RPMI7951 (cell line): ENCODE measurements around a stretch of chr3.

- RAMPAGE, long total RNA = no peak
Measured at GRCh38 chr3:9249869-9250320, 449 bp upstream of the SRGAP3 start.

DNA sequence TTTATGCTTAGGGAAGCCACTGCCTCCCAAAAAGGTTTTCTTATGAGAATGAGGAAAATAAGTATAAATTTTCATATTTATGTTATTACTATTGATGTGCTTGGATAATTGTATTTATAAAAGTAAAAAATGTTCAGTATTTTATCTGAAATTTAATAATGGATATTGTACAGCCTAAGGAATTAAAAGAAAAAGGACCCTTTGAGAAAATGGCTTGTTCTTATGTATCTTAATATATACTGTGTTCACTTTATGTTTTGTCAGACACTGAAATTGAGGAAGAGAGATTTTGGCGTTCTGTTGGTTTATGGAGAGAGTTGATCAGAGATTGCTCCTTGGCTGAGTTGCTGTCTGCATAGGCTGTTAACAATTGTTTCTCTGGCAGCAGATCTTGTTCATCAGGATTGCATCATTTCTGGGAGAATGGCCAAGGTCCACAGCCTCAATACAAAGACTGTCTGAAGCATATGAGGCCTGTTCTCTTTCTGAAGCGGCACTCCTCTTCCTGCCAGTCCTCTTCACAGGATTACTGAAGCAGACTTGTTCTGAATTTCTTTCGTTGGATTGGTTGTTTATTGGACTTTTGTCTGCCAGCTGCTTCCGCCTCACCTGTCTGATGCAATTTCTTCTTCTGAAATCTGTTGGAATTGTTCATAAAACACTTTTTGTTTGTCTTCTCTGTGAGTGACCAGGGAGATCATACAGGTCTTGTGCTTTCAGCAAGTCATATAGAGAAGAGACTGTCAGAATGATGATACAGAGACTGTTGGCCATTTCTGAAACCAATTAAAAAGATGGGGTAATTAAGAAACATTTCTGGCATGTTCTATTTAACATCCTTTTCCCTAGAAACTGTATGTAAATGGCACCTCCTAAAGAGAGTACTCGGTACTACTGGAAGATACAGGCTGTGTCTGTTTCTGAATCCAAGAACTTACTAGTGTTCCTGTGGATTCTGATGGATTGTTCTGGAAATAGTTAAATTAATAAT is 25.3 kb downstream of the SETD5 start:
- RAMPAGE, long total RNA = no peak

DNA sequence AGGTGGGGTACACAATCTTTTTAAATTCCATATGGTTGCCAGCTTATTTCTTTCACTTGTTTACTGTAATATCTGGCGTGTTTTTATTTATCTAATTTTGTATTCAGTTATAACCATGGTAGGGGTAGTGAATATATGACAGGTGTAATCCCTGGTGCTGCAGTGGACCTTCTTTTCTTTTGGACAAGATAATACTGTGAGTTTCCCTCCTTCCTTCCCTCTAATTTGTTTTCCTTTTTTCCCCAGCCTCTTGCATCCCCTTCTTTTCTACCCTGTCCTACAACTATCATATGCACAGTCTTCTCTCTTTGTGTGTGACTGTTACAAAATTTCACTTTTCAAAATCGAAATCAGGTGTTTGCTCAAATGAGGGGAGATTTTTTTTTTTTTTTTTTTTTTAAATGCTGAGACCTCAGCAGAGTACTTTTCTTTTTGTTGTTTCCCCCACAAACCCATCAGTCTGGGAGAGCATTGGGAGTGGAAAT is 76.3 kb downstream of the LHFPL4 start:
- RAMPAGE, long total RNA = no peak

GRCh38 chr3:9662710-9663198 is 13.4 kb downstream of the MTMR14 start:
- RAMPAGE, long total RNA = no peak

DNA sequence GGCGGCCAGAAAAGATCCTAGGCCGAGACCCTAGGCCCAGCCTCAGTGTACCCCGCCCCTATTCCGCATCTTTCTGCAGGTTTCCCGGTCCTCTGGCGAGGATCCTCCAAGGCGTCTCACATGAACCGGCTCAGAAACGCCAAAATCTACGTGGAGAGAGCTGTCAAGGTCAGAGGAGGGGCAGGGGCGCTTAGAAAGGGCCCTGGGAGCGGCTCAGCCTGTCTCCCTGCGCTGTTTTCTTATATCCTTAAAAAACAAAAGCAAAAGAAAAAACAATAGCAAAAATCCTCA is 425 bp downstream of the TTLL3 start:
- RAMPAGE, long total RNA = no peak

GRCh38 chr3:9810833-9811267 is 788 bp downstream of the TTLL3 start:
- RAMPAGE, long total RNA = no peak

DNA sequence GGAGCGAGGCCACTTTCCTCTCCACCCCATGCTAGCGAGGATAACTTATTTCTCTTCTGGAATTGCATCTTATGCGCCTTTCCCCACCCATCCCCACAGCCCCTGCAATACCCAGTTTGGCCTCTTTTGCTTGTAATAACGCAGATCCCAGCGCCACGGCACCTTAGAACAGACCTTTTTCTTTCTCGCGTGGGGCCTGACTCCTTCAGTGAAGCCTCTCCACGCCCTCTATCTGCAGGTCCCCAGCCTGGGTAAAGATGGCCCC is 480 bp downstream of the CRELD1 start:
- RAMPAGE, long total RNA = no peak

- RAMPAGE, long total RNA = no peak
Measured at GRCh38 chr3:10122309-10123120, 7.0 kb downstream of the BRK1 start.

GRCh38 chr3:10242290-10242747 is 5.9 kb upstream of the TATDN2 start:
- RAMPAGE, long total RNA = no peak

DNA sequence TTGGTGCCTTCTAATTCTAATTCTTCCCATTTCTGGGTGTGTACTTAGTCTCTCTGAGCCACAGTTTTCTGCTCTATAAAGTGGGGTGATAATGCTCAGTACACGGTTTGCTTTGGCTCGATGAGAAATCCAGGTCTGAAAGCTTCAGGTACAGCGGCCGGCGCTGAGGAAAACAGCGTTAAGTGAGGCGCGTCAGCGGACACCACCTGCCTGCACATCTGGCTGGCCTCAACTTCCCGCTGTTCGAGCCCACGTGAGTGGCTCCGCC is 287 bp upstream of the TATDN2 start:
- RAMPAGE, long total RNA = no peak

DNA sequence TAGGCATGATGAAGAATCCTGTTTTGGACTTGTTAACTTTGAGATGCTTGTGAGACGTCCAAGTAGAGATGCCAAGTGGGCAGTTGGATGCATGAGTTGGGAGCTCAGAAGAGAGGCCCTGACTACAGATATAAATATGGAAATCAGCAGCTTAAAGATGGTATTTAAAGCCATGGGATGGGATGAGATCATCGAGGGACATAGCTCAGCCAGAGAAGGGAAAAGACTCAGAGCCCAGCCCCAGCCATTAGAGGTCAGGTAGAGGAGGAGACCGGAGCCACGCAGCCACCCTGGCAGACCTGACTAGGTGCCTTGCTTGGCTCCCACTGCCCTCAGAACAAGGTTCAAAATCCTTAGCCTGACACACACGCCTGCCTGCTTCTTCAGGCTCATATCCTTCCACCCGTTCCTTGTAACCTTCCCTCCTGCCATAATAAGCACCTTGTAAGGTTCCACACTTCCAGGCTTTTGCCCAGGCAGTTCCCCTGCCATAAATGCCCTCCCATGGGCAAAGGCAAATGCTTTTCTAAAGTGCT is 31.1 kb downstream of the ATP2B2 start:
- RAMPAGE, long total RNA = no peak

GRCh38 chr3:10758606-10759365 is 57.2 kb upstream of the SLC6A11 start:
- RAMPAGE, long total RNA = no peak

GRCh38 chr3:11095921-11097209 is 57.9 kb upstream of the HRH1 start:
- RAMPAGE, long total RNA = no peak

- RAMPAGE, long total RNA = no peak
Measured at GRCh38 chr3:11288581-11289021, 16.4 kb downstream of the ATG7 start.

DNA sequence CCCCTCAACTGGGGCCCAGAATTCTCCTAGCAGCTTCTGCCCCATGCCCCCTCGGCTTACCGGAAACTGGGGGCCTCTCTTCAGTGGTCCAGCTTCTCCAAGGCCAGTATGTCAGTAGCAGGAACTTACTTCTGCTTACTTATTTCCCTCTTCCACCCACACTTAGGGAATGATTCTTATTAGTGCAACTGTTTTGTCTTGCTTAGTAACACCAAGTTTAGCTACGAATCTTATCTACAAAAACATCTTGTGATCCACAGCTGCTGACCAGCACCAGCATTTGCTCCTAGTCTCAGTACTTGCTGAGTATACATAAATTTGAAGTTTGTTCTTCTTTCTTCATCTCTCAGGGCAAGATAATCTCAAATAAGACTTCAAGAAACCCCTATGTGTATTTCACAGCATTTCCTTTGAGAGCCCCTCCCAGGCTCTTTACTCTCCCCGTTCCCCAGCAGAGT is 35.9 kb downstream of the ATG7 start:
- RAMPAGE, long total RNA = no peak

DNA sequence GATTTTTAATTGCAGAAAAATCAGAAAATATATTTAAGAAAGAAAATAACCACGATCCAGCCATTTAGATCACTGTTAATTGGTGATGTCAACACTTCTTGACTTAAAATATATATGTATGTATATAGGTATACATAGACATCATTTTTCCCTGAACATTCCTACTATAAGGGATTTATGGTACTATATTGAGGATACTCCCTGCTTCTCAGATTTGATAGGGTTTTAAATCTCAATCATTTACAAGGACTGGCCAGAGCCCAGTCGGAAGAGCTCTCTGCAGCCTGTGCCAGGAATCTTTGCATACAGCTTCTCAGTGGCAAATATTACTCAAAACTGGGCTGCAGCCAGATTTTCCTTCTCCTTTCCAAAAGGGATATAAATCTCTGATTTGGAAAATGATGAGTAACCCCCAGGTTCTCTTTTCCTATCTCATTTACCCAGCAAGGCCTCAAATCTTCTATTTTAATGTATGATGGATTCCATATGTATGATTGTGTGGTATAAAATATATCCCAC is 114.1 kb downstream of the ATG7 start:
- RAMPAGE, long total RNA = no peak

DNA sequence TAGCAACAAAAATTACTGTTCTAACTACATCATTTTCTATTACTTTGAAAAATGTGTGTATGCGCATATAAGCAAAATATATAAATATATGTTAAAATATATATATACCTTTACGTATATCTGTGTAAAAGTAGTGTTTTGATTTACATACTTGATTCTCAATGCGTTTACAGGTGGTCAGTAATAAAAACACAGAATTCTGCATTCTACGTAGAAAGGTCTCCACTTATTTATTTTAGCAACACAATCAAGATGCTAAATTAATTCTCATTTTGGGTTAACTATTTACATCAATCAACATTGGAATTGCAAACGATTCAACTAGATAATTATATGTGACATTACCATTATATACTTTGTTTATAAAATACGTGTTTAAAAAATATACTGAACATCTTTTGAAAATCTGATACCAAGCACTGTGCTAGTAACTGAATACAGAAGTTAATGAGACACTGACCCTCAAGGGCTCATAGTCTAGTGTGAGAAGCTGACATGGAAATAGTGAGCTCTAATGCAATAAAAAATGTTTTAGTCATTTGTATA is 158.1 kb downstream of the ATG7 start:
- RAMPAGE, long total RNA = no peak

GRCh38 chr3:11454006-11454688 is 181.9 kb downstream of the ATG7 start:
- RAMPAGE, long total RNA = no peak

DNA sequence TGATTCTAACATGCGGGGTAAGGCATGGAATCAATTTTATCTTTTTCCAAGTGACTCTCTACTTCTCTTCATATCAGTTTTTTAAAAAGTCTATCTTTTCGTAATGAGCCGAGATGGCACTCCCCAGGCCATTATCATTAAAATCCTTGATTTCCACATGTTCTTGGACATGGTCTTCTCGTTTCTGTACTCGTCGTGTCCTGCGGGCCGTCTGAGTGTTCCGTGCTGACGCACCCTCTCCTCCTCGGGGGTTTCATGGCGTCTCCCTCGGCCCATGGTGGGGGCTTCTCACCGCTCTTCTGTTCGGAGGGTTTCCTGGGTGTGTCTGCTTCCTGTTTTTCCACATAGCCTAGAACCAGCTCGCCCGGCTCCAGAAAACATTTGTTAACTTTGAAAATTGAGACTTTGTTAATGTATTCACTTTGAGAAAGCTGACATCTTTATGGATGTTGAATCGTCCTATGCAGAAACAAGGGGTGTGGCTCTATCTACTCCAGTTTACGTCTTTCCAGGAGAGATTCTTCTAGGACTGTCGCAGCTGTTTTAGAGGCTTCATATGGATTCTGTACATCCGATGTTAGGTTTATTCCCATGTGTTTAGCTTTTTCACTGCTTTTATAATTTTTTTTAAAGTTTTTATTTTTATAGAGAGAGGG is 92.6 kb downstream of the VGLL4 start:
- RAMPAGE, long total RNA = no peak

DNA sequence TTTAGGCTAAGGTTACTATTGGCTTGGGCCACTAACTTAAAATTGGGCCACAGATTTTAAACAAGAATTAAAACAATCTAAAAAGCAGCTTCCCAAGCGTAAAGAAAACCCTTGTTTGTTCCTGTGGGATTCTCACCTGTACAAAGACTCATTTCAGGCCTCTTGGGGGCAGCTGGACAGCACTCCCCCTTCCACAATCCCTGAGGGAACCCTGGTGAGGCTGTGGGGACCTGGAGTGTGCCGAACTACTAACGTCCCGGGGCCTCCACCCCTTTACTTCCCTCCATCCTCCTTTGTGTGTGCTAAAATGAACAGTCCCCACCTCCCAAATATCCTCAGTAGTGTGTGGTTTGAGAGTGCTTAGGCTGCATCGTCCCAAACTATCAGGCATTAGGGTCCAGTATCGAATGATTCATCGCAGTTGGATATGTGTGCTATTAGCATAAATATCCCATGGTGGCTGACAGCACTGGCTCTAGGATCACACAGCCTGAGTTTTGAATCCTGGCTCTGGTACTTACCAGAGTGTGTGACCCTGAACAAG is 51.4 kb downstream of the VGLL4 start:
- RAMPAGE, long total RNA = no peak